Foreskin keratinocyte (primary cell): Measurements from ENCODE around the genes HAUS8, MRPL34 and CCDC194.

GRCh38 chr19:16671791-16672290 is 10.9 kb downstream of the TMEM38A start:
- RAMPAGE, total RNA: no peak

DNA sequence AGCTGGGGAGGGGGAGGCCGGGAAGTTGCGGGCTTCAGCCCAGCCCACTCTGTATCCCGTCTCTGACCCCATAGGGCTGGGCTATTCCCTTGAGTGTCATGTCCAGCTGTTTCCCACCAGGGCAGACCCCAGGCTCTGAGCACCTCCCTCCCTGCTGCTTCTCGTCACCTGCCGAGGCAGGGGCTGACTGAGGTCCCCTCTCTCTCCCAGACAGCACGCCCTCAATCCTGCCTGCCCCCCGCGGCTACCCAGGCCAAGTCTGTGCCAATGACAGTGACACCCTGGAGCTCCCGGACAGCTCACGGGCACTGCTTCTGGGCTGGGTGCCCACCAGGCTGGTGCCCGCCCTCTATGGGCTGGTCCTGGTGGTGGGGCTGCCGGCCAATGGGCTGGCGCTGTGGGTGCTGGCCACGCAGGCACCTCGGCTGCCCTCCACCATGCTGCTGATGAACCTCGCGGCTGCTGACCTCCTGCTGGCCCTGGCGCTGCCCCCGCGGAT is 613 bp downstream of the F2RL3 start:
- RAMPAGE, total RNA: no peak

- RAMPAGE, total RNA: no peak
These were observed 4.4 kb downstream of the CPAMD8 start for GRCh38 chr19:17022046-17022709.

GRCh38 chr19:17074898-17075975 is at the start of gene HAUS8:
HAUS8 (minus strand) TSS chr19:17075452.
- RAMPAGE, total RNA: start-site peak on the minus strand at chr19:17075428-17075481, 73 and 69 reads in 2 replicates

GRCh38 chr19:17094853-17095802 is 19.6 kb downstream of the MYO9B start:
- RAMPAGE, total RNA: no peak

DNA sequence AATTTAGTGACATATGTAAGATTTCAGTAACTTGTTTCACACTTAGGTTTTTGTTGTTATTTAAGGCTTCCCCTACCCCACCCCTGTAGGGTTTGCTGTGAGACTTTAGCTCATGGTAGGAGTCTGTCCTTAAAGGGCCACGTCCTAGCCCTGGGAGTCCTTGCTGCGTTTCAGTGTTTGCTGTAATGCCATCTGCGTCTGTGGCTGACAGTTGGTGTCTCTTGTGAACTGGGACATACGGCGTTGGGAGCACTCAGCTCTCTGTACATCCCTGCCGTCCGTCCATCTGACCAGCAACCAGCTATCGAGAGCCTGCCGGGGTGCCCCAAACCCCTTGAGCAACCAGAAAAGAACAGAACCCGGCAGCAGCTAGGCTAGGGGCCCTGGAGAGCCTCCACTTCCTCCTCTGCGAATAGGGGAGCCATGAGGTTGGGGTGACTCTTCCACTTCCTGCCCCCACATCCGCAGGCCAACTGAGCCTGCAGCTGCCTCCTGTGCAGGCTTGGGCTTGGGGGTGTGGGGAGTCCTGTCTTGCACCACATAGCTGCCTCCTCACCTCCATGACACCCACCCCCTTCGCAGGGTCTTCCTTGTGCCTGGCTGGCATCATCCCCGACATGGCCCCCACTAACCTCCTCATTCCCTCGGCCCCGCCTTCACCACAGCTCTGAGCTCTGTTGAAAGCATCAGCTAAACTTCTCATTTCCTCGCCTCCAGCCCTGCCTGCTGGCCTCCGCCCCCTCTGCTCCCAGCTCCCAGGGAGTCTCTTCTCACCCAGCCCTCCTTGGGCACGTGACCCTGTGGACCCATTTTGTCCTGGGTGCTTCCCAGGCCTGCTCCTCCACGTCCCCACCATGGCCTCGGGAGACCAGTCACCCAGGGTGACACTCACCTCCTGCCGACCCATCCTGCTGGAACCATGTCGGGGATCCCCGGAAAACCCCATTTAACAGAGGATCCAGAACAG is 50.2 kb downstream of the MYO9B start:
- RAMPAGE, total RNA: no peak

- RAMPAGE, total RNA: no peak
These were observed 62.9 kb downstream of the MYO9B start for GRCh38 chr19:17138536-17138846.

GRCh38 chr19:17145855-17146672 is 69.1 kb upstream of the USE1 start:
- RAMPAGE, total RNA: no peak

- RAMPAGE, total RNA: no peak
These were observed 31.5 kb upstream of the USE1 start for GRCh38 chr19:17183179-17184452.

- RAMPAGE, total RNA: no peak
These were observed 3.7 kb upstream of the USE1 start for GRCh38 chr19:17211429-17211938.

DNA sequence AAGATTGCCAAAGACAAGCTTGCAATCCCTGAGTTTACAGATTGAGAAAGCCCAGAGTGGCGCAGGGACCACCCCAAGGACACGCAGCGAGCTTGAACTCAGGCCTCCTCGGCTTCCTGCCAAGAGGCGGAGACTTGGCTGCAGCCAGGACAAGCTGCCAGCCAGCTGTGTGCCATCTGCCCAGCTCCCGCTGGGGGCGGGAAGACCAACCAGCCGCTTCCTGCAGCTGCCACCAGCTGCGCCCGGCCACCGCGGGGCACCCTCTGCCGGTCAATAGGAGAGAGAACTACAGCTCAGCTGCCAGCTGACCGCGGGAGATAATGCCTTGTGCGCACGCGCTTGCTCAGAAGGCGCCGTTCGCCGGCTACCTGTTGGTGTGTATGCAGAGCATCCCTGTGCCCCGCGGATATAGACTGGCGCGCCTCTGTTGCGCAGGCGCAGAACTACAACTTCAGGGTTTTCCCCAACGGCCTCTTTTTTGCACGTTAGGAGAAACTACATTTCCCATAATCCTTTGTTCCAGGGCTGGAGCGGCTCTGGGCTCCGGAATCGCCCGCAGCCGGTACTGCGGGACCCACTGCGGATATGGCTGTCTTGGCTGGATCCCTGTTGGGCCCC is at the start of gene MRPL34:
MRPL34 (plus strand) TSS at position 565 of the 618 bp plus-strand sequence.
- RAMPAGE, total RNA: start-site peak on the plus strand centred at position 563 of the sequence, 35 bp wide, 91 and 49 reads in 2 replicates

DNA sequence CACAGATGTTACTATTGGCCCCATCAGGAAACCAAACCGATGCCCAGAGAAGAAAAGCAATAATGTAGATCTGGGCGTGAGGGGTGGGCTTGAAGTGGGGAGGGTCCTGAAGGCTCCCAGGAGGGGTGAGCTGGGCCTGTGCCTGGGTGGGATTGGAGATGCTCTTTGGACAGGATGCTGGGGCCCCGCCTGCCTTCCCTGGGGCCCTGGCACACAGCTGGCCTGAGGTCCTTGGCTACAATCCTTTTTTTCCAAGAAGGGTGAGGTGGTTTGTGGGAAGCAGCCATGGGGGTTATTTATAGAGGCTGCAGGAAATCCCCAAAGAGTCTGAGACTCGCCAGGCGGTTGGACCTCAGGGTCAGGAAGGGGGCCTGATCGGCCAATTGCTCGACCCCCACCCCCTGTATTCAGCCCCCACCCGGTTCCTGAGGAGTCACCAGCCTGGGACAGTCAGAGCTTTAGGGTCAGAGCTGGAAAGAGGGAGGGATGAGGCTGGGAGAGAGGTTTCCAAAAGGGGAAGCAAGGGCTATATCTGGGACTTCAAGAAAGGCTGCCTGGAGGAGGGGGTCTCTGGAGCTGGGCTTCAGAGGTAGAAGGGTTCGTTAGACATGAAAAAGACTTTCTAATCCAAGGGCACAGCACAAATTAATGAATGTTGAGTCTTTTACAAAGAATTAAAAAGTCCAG is 10.1 kb downstream of the GTPBP3 start:
- RAMPAGE, total RNA: no peak

DNA sequence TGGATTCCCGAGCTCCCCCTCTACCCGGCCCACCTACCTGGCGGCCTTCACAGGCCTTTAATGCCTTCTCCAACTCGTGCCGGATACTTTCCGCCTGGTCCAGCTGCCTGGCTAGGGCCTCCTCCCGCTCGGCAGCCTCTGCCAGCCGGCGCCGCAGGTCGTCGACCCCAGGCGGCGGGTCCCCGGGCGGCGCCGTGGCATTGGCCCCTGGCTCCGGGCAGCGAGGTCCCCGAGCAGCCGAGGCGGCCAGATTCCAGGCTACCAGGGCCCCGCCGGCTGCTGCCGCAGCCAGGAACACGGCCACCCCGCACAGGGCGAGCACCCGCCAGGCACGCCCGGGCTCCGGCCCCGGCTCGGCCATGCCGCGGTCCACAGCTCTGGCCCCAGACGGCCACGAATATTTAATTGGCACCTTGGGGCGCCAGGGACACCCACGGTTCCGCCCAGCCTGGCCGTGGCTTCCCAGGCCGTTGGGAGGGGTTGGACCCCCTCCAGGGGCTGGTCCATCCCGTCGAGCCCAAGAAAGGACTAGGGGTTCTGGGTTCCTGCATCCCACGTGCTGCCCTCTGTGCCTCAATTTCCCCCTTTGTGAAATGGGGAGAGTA is at the start of gene CCDC194:
CCDC194 (minus strand) TSS at position 399 of the 605 bp plus-strand sequence.
- RAMPAGE, total RNA: no peak

- RAMPAGE, total RNA: no peak
These were observed 855 bp upstream of the BST2 start for GRCh38 chr19:17406338-17406632.

GRCh38 chr19:17406633-17407108 is 1.2 kb upstream of the BST2 start:
- RAMPAGE, total RNA: no peak

DNA sequence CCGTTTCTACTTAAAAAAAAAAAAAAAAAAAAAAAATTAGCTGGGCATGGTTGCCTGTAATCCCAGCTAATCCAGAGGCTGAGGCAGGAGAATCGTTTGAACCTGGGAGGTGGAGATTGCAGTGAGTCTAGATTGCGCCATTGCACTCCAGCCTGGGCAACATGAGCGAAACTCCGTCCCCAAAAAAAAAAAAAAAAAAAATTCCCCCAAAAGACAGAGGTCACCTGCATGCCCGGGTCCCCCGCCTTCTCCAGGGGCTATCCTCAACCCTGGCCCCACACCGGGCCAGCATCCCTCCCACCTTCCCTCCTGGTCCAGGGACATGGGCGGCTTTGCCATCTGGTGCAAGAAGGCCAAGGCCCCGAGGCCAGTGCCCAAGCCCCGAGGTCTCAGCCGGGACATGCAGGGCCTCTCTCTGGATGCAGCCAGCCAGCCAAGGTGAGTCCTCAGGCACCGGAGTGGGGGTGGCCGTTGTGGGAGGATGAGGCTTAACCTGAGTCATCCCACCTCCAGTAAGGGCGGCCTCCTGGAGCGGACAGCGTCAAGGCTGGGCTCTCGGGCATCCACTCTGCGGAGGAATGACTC is 3.4 kb downstream of the MVB12A start:
- RAMPAGE, total RNA: no peak

- RAMPAGE, total RNA: no peak
These were observed 5.0 kb downstream of the MVB12A start for GRCh38 chr19:17424735-17425437.

GRCh38 chr19:17496989-17497467 is 14.4 kb upstream of the PGLS start:
- RAMPAGE, total RNA: no peak

DNA sequence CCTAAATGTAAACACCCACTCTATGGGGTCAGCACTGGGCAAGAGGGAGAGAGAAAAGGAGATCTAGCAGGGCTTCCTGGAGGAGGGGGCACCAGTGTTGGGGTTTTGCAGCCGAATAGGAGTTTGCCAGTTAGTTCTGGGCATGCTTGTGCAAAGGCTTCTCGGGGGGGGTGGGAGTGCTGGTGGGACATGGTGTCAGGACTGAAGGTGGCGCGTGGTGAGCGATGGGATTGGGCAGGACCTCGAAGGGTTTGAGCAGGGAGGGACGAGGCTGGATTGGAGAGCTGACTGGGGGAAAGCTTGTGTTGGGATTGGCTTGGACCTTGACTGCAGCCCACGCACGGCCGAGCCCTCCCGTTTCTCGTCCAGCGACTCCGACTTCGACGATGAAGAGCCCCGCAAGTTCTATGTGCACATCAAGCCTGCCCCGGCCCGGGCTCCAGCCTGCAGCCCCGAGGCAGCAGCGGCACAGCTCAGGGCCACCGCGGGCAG is 19.2 kb upstream of the B3GNT3 start:
- RAMPAGE, total RNA: no peak

DNA sequence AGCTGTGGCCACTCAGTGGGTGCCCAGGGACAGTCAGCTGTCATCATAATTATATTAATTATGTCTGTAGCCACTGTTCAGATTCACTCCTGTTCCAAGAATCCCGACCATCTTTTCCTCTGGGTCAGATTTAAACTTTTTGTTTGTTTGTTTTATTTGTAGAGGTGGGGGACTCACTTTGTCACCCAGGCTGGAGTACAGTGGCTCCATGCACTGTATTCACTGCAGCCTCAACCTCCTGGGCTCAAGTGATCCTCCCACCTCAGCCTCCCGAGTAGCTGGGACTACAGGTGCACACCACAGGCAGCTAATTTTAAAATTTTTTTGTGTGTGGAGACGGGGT is 977 bp downstream of the B3GNT3 start:
- RAMPAGE, total RNA: no peak